Diencephalon (tissue), 2 donors: ENCODE data around the genes DENND4B, RPS27 and UBAP2L.

GRCh38 chr1:153773129-153774092 lies 1.8 kb upstream of the SLC27A3 start:
- RAMPAGE, long total RNA: no peak

GRCh38 chr1:153881779-153882144 lies 41.0 kb downstream of the GATAD2B start:
- RAMPAGE, long total RNA: no peak

DNA sequence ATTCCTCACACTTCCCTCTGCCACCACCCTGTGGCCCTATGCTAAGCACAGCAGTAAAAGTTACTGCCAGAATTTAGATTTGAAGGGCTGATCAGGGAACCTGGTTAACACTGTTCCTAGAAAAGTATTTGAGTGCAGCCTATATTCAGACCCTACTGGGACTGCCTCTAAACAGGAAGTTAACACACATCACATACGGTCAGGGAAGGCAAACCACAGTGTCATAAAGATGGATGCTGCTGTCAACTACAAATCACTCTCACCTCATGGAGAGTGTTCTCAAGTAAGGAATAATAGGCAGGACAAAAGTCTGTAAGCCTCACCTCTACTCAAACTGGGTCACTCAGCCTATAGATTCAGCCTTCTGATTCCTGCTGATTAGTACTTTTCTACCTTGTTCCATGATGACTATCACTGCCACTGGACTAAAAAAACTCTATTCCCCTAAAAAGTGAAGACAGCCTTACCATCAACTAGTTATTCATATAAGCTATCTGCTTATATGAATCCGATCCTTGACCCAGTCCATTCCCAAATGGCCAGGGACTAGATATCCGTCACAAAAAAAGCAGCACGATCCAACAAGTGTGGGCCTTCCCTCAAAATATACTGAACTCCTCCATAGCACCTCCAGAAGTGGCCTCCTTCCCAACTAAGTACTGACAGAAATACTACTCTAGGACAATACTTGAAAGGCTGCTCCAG lies 2.2 kb downstream of the GATAD2B start:
- RAMPAGE, long total RNA: no peak

- RAMPAGE, long total RNA: no peak
Measured at GRCh38 chr1:153946253-153946965, at the start of gene DENND4B. TSS of gene DENND4B (minus strand) at chr1:153946718.

GRCh38 chr1:153961521-153961889 lies 1.8 kb downstream of the SLC39A1 start:
- RAMPAGE, long total RNA: no peak

DNA sequence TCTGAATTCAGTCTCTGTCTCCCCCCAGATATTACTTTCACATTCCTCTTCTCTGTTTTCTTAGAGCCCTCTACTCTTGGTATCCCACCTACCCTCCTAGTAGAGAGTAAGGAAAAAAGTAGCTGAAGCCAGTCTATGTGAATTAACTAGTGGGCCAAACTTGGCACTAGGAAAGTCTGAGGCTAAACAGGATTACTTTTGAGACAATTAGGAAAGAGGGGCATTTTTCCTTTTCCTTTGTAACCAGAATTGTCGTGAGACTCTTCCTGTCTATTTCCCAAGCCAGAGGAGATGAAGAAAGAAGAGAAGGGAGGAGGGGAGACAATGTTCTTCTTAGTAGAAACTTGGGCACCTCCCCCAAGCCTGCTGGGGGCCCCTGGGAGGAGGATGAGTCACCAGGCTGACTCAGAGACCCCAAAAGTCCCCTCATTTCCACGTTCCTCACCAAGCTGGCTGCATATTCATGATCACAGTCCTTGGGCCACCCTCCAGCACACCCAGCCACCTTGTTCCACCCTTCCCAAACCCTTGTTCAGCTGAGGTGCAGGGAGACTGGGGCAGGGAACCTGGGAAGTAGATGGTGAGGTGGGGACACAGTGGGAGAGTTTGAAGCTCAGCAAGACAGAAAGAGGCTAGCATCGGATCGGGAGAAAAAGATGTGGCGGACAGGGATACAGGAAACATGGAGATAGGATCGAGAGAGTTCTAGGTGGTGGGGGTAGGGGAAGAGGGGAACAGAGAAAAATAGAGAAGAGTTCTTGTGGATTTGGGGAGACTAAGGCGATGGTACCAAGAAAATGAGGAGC lies 848 bp downstream of the RAB13 start:
- RAMPAGE, long total RNA: no peak

GRCh38 chr1:153990416-153991407 lies at the start of gene RPS27:
TSS of gene RPS27 (plus strand) at chr1:153990762.
- RAMPAGE, long total RNA: start-site peak on the plus strand at chr1:153990761-153990791, 16,467 and 23,061 reads in 2 replicates

GRCh38 chr1:154164440-154164852 lies 27.5 kb downstream of the TPM3 start:
- RAMPAGE, long total RNA: no peak

DNA sequence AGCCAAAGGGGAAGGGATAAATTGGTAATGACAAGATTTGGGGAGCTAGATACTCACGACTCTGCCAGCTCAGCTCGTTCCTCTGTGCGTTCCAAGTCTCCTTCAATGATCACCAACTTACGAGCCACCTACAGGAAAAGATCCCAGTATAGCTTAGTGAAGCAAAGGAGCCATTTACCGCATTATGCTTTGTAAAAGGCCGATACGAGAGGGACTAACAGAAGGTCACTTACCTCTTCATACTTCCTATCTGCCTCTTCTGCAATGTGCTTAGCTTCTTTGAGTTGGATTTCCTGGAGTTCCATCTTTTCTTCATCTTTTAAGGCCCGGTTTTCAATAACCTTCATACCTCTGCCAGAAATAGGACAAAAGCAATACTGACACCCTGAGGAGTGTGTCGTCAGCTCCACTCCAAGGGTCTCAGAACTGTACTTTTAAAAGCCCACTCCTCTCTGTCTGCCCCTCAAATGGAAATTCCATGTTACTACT lies 19.0 kb downstream of the TPM3 start:
- RAMPAGE, long total RNA: no peak

DNA sequence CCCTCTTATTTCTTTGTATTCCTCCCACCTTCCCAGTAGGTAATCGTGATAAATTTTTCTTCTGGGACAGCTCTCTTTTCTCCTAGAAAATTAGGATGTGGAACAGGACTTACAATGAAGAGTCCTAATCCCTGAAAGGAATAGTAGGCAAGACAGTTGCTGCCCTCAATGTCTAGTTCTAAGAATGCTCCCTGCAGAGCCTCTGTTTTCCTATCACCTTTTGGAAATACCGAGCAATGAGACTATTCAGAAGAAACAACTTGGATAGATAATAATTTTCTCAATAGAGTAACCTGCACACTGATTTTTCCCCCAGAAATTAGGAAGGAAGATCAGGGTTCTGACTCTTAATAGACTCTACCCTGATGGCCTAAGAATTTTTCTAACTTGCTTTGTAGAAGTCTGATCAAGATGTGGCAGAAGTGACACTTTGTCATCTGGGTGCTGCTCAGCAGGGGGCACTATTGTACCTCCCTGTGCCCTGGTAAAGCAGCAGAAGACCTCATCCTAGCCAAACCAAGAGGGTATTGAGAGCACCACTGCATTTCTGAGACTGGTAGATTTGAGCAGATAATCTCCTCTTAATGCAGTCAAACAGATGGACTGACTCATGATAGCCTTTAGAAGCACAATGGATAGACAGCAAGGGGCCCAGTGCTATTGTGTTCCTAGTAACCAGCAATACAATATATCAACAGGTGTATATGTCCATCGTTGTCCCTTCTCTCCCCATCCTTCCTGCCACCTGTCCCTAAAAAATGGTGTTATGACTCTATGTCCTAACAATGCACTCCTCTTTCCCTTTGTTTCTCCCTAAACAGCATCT lies 5.9 kb downstream of the TPM3 start:
- RAMPAGE, long total RNA: no peak

DNA sequence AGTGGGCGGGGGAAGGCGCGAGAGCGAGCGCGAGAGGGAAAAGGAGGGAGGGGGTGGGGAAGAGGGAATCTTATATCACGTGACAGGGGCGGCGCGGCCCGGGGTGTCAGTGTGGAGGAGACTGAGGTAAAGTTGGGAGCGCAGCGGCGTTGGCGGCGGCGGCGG lies at the start of gene UBAP2L:
Gene UBAP2L, plus strand, starts transcription at position 106 of the 165 bp plus-strand sequence.
- RAMPAGE, long total RNA: start-site peak on the plus strand centred at position 96 of the sequence, 101 bp wide, 946 and 873 reads in 2 replicates

DNA sequence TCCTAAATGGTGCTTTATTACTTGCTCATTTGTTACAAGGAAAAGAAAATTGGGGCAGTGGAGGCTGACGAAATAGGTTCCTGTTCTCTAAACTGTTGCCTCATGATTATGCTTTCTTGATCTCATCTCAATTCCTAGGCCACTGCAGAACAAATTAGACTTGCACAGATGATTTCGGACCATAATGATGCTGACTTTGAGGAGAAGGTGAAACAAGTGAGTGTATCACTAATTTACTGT lies 6.3 kb downstream of the UBAP2L start:
- RAMPAGE, long total RNA: no peak

DNA sequence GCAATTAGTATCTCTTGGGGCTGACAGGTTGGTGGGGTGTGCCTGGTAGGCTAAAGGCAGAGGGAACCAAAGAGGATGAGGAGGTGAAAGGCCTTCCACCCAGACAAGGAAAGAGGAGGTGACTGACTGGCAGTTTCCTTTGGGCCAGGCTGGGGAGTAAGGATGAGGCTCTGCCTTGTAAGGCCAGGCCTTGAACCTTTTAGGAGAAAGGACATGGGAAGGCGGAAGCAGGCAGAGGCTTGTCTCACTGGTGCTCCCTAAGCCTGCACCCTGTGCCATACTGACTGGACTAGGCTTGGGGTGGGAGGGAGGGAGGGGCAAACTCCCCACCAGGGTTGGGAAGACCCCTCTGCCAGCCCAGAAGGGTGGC lies 1.8 kb downstream of the ATP8B2 start:
- RAMPAGE, long total RNA: no peak

DNA sequence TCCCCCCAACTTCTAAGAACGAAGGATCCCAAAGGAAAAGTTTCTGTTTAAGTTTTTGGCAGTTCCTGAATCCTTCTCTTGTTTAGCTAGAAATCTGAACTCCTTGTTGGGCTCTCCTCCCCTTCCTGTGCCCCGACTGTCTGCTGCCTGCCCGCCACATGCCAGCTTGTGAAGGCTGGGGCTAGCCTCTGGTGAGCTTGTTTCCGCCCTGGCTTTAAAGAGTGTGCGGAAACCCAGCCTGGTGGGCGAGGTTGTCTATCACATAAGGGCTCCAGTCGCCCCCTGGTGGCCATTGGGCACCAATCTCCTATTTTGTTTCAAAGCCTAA lies 9.6 kb downstream of the ATP8B2 start:
- RAMPAGE, long total RNA: no peak

GRCh38 chr1:154360153-154360495 lies 34.8 kb downstream of the ATP8B2 start:
- RAMPAGE, long total RNA: no peak

DNA sequence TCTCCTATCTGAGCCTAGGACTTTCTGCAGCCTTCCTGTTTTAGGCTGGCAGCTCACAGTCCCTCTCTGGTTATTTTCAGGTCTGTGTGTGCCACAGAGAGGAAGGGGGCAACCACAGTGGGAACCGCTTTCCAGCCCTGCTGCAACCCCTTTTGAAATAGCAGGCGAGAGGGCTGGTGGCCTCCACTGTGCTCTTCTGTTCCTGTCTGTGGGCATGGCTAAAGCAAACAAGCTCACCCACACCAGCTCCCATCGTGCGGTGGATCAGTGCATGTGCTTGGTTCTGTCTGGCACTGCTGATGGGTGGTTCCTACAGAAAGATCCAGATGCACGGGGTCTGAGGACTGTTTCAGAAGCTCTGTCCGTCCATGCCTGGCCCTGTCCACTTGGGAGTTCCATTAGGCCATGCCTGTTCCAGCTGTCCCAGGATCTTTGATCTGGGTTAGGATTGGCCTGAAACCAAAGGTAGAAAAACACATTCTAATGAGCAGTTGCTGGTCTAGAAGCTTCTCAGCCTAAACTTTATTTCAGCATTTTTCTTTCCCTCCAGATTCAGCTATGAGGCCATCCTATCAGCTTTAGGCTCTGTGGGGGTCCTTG lies 1.5 kb upstream of the IL6R start:
- RAMPAGE, long total RNA: no peak

- RAMPAGE, long total RNA: no peak
Measured at GRCh38 chr1:154406840-154407959, 2.1 kb downstream of the IL6R start.

GRCh38 chr1:154431539-154432190 lies 26.5 kb downstream of the IL6R start:
- RAMPAGE, long total RNA: no peak

DNA sequence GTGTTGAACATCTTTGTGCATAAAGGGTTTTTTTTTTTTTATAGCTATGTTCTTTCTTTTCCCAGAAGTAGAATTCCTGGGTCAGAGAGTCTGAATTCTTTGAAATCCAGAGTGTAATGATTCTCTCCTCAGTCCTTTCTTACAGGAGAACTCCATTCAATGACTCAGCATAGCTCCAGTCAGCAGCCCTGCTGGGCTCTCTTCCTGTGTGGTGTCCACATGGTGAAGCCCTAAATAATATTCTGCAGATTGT lies 39.0 kb upstream of the TDRD10 start:
- RAMPAGE, long total RNA: no peak

- RAMPAGE, long total RNA: no peak
Measured at GRCh38 chr1:154463545-154464085, 38.4 kb upstream of the TDRD10 start.